SUDHL5 (cell line): ENCODE data around the gene CCR3.

GRCh38 chr3:45024680-45025323 is 1.3 kb upstream of the CLEC3B start:
- PRO-cap: no peak

DNA sequence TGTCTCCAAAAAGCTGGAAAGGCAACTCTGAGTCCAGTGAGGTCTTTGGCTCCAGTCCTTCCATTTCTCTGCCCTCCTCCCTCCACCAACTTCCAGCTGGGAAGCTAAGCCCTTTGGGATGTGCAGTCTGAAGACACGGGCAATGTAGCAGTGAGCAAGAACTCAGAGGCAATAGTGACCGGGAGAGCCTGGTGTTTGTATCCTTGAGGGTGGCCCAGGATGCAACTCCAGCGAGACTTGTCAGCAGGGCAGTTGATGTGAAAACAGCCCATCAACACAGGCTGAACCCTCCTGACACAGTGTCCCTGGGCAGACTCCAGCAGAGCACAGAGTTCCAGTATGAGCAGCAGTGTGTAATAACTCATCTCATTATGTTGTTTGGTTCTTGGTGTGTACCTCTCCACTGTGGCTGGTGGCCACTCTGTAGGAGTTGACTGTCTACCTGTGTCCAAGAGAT is 6.7 kb downstream of the CDCP1 start:
- PRO-cap: no peak

GRCh38 chr3:45163878-45164392 is 17.8 kb upstream of the CDCP1 start:
- PRO-cap: no peak

DNA sequence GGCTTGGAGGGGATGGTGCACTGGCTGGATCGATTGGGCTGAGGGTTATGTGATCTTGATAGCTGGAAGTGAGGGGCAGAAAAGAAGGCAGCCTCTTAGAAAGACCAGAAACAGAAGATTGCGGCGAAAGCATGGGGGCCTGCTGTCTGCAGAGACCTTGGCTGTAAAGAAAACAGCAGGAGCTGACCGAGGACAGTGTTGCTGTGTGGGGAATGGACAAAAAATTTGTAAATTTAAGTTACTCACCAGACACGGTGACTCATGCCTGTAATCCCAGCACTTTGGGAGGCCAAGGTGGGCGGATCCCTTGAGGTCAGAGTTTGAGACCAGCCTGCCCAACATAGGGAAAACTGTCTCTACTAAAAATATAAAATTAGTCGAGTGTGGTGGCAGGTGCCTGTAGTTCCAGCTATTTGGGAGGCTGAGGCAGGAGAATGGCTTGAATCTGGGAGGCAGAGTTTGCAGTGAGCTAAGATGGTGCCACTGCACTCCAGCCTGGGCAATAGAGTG is 7.1 kb downstream of the TMEM158 start:
- PRO-cap: no peak

GRCh38 chr3:45565151-45565671 is 29.3 kb upstream of the LIMD1 start:
- PRO-cap: no peak

GRCh38 chr3:45736578-45737032 is 47.4 kb downstream of the SACM1L start:
- PRO-cap: no peak

- PRO-cap: no peak
Measured at GRCh38 chr3:46242168-46242677, at the start of gene CCR3. CCR3 (plus strand) TSS chr3:46242460.

DNA sequence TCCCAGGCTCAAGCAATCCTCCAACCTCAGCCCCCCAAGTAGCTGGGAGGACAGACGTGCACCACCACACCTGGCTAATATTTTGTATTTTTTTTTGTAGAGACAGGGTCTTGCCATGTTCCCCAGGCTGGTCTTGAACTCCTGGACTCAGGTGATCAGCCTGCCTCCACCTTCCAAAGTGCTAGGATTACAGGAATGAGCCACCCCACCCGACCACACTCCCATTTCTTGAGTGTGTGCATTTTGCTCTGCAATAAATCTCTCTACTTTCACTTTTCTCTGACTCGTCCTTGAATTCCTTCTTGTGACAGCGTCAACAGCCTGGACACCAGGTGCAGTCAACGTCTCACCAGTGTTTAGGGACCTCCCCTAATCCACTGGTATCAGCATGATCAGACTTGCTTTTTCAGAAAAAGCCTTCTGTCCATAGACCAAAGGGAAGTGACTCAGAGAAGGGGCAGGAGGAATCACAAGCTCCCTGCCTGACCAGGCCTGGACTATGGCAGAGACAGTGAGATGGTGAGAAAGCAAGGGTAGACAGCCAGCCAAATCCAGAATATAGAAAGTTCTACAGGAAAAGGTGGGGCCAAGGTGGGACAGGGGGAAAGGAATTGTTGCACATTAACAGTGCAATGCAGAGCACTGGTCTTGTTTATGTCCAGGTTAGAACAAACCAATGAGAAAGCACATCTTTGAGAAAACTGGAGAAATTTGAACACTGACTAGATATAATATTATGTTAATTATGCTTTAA is 15.4 kb downstream of the CCR5 start:
- PRO-cap: no peak

- PRO-cap: no peak
Measured at GRCh38 chr3:46541696-46542338, 24.3 kb downstream of the LRRC2 start.

GRCh38 chr3:46576860-46577516 is 600 bp upstream of the TDGF1 start:
- PRO-cap: no peak

DNA sequence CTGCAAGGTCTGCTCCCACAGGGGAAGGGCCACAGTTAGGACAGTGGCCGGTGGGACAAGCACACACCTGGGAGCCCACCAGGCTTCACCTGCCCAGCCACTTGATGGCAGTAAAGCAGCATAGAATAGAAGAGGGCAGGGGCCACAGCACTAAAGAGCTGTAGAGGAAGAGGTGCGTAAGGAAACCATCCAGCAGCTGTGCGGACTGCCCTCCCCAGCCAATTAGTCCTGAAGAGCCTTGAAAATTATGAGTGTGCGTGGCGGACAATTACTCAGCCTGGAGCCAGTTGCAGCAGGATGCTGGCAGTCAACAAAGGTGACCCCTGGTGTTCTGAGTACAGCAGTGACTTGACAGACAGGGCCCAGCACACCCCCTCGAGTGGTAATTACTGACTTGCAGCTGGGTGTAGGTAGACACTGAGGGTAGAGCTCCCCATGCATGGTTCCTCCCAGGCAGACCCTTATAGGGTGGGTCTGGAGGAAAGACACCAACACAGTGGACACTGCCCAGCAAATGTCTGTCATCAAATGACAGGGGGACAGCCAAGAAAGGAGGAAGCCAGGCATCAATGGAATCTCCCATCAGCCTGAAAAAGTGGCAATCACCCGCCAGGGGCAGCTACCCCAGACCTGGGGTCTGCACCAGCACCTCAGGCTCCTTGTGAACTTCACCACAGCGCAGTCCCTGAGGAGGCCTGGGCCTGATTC is 29.6 kb downstream of the ALS2CL start:
- PRO-cap: no peak

- PRO-cap: no peak
Measured at GRCh38 chr3:46666364-46666827, 27.1 kb downstream of the ALS2CL start.

DNA sequence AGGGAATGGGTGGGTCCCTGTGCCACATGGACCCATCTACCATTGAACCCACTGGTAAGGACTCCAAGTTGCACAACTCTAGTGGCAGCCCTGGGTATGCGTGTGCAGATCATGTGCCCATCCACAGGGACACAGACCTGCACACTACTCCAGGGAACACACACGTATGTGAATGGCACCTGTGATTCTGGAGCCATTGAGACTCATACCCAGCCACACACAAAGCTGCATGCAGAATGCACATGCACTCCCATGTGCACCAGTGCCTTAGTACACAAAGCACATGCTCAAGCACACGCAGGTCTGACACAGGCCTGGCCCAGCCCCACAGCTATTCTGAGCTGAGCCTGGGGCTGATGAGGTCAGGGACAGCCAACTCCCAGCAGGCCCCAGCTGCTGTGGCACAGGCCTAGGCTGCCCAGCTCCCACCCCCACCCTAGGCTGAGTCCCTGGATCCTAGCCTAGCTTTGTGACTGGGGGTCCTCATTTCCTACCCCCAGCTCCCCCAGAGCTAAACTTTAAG is 2.7 kb upstream of the ALS2CL start:
- PRO-cap: no peak

GRCh38 chr3:46861365-46862034 is 1.7 kb downstream of the MYL3 start:
- PRO-cap: no peak

GRCh38 chr3:46864273-46864594 is 990 bp upstream of the MYL3 start:
- PRO-cap: no peak

GRCh38 chr3:46910141-46911070 is 32.9 kb downstream of the PTH1R start:
- PRO-cap: no peak

- PRO-cap: bidirectional peak, plus-strand start at chr3:46927427, minus-strand start at chr3:46927007; bidirectional peak, plus-strand start at chr3:46927791, minus-strand start at chr3:46927517
Measured at GRCh38 chr3:46926745-46927918, 49.4 kb downstream of the CCDC12 start.

- PRO-cap: no peak
Measured at GRCh38 chr3:46943085-46944329, 33.0 kb downstream of the CCDC12 start.

DNA sequence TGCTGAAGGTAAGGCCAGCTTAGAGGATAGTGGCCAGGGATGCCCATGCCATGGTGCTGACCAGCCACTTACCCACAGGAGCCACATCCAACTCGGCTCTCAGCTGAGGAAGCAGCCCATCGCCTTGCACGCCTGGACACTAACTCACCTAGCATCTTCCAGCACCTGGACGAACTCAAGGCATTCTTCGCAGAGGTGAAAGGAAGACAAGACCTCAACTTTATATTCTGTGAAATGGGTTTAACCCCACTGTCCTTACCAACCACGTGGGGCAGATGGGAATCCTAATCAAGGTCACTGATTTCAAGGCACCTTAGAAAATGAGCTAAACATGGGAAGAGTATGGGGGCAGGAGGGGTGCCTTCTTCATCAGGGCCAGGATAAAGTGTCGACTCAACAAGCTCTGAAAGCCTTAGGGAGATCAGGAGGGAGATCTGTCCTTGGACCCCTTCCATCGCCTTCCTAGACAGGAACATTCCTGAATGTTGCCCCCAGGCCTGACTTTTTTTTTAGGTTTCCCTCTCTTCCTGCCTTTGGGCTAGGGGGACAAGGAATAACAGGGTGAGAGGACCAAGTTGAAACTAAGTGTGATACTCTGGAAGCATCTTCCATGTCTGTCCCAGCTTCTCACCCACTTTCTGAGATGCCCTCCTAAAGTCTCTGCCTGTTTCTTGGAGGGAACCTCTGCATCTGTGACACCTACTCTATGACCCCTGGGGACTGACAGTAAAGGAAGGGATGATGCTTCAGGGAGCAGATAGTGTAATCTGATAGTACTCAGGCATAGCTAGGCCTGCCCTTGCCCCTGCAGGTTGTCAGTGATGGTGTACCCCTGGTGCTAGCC is 27.0 kb downstream of the NBEAL2 start:
- PRO-cap: no peak

DNA sequence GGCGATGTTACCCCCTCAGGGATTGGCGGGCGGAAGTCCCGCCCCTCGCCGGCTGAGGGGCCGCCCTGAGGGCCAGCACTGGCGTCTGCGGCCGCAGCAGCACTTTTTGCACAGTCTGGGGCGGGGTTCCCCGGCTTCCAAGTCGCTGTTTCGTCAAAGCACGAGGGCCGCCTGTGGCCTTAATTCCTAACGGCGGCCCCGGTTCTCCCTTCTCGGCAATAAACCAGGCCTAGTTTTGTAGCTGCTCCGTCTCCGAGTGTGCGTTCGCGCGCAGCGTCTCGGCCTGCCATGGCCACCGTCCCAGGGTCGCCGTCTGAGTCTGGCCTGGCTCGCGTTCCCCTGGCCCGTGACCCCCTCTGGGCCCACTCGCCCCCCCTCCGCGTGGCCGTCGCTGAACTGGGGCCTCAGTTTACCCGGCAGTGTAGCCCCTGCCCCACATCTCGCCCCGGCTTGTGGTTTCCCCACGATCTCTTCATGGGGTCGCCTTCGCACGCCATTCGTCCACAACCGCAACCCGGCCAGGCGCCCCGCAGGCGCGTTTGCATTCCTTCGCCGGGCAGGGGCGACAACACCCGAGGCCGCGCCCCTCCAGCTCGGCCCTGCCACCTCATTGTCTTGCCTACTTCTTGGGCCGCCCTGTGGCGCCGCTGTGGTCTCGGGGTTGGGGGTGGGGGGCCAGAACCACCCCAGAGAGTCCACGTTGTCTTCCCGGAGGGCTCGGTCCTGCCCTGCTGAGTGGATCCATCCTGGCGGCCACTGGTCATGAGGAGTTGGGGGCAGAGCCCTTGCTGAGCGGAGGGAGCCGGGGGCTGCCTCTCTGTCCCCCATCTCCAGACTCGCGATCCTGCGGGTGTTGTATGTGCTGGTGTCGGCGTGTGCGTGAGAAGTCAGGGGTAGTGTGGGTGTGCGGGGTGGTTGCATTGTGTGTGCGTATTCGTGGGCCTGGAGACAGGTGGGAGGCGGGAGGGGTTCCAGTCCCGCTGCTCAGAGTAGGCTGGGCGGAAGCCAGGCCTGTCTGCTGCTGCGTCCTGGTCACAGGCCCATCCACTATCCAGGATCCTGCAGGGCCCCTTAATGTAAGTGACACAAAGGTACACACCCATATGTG is 30.4 kb downstream of the NBEAL2 start:
- PRO-cap: no peak